ENCODE measurements around a stretch of chr13.

DNA sequence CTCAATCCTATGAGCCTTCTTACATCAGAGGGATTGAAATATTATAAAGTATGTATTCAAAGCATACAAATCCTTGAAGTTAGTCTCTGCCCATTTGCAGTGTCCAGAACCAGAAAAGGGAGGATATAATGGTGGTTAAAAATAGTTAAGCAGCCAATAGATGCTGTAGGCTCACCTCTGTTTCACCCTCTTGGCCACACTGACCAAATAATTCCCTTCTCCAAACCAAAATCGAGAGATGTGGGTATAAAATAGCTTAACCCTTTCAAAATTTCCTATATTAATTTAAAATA, 64.1 kb downstream of the SERP2 start:
- PRO-cap = no peak

DNA sequence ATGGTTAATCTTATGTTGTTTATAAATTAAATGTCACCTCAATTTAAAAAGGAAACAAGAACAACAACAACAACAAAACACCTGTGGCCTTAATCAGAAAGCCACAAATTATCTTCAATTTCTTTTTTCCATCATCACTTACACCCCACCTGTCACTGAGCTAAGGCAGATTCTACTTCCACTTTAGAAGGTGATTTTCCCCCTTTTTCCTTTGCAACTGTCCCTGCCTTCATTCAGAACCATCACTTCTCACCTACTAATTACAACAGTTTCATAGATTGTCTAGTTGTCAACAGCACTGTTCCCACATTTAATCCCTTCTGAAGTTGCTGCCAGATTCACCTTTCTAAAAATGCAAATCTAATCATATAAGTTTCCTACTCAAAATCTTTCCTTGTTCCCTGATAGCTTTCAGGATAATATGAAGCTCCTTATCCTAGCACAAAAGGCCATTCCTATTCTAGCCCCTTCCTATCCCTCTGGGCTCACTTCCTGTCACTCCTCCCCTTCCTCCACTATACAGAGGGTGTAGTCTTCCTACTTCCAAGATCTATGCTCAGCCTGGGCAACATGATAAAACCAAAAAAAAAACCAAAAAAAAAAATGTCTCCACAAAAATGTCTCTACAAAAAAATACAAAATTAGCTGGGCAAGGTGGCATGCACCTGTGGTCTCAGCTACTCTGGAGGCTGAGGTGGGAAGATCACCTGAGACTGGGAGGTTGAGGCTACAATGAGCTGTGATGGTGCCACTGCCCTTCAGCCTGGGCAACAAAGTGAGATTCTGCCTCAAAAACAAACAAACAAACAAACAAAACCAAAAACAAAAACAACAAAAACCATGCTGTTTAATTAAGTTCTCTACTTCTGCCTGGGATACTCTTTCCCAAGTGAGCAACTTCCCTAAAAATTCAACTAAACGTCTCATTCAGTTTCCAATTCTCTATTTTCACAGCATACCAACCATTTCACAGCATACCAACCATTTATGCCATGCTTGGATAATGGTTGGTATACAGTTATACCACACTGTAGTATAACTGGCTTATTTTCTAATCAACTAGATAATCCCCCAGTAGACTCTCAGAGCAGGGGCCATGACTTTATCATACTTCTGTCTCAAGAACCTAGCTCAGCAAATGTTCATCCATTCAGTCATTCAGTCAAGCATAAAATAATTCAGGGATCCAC, 78.2 kb downstream of the TSC22D1 start:
- PRO-cap = no peak

DNA sequence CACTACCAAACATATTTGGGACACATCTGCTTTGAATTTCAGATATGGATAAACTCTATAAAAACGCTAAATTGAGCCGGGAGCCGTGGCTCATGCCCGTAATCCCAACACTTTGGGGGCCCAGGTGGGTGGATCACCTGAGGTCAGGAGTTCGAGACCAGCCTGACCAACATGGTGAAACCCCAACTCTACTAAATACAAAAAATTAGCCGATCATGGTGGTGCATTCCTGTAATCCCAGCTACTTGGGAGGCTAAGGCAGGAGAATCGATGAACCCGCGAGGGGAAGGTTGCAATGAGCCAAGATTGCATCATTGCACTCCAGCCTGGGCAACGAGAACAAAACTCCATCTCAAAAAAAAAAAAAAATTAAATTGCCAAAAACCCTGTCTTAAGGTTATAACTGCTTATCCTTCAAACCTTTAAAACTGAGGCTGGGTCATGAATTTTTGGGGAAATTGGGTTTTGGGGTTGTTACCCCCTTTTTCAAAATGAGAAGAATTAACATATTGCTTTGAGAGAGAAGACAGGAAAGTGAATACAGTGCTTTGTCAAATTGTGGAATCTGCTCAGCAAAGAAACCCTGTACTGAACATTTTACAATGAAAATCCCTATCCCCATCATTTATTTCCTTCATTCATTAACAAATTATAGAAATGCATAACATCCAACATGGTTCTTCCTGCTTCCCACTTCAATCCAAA, 13.2 kb downstream of the TSC22D1 start:
- PRO-cap = no peak

DNA sequence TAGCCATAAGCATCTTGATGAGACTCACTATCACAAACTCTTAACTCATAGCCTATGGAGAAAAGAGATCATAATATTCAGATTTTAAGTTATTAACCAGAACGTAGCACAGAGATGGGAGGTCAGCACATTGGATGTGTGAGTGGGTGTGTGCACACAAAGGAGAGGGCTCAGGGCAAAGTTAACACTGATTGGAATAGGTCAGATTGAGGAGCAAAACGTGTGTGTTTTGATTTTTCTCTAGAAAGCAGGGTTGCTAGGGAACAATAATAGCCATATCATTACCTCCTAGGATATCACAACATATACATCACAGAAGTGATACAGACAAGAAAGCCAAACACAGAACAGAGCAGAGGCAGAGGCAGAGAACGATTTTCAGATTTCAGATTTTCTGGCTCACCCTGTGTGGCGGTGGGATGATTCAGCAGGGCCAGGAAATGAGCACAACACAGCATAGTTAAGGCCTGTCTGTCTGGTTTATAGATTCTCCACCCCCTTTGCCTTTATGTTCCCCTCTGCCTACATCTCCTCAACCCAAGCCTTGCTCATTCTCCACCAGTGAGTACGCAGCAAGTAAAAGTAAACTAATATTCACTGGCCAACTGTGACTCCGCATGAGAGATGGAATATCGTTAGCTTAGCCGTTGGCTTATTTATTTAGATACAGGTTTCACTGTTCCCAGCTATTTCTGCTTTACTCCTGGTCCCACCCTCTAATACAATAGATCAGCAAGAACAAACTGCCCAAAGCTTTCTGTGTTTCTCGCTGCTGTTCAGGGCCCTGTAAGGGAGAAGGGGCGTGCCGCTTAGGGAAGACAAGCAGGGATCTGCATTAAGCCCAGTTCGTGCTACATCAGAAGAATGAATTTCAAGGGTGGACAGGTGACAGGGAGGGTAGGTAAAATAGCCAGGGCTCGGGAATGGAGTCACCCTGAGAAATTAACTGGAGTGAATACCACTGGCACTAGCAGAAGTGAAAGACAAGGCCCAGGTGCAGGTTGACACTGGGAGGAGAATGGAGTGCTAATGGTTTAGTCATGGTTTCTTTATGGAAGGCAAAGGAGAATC, 182.7 kb upstream of the TSC22D1 start:
- PRO-cap = no peak

DNA sequence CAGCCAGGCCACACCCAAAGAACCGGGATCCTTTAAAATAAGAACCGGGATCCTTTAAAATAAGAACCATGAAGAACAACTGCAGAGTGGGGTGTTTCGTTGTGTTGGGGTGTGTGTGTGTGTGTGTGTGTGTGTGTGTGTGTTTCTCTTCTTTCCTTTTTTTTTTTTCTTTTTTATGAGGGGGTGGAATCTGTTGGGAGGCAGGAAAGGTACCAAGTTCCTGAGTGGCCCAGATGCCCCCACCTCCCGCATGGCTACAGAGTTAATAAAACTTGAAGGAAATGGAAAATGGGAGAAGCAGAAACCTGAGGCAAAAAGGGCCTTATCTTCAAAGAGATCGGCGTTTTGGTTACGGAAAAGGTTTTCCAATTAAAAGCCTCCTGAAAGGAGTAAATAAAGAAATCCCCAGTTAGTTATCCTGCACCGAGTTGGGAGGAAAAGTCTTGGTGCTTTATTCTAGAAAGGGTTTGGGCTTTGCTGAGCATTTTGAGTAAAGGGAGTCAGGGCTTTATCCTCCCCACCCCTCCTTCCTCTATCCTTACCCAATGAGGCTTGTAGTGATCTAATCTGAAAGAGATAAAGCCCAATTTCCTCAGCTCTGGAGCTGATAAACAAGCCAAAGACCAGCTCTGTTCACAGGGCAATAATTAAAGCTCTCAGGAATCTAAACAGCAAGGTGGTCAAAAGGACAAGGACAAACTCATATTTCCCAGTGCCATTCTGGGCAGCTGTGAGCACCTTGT, 188.7 kb upstream of the TSC22D1 start:
- PRO-cap = no peak

GRCh38 chr13:44969867-44970253, 19.4 kb downstream of the NUFIP1 start:
- PRO-cap = no peak

DNA sequence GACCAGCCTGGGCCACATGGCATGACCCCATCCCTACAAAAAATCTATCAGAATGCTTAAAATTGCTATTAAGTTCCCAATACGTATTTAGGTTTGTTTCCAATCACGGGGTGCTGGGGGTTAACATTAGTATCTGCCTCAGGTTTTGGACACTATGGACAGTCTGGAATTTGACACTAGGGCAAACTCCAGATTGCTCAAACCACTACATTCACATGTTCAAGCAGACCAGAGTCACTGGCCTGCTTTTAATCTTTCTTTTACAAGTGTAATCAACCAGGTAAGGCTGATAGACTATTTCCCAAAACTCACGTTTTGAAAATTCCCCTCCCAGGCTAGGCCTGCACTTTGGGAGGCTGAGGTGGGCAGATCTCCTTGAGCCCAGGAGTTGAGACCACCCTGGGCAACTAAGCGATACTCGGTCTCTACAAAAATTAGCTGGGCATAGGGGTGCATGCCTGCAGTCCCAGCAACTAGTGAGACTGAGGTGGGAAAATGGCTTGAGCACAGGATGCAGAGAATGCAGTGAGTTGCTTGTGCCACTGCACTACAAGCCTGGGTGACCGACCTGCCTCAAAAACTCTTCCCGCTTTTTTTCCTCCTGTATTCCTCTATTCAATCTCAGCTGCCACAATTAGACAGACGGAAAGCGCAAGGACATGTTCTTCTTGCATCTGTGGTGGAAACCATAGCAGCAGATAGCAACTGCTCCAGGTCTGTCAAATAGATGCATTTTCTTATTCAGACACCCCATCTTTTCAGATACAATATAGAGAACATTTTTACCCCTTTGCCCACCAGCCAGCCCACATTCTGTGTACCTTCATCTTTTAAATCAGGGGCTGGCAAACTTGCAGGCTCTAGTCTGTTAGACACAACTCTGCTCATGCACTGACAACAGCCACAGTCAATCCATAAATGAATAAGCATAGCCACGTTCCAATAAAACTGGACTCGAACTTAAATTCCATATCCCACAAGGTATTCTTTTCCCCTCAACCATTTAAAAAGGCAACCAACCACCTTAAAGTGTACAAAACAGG, 4.9 kb downstream of the TPT1 start:
- PRO-cap = no peak

DNA sequence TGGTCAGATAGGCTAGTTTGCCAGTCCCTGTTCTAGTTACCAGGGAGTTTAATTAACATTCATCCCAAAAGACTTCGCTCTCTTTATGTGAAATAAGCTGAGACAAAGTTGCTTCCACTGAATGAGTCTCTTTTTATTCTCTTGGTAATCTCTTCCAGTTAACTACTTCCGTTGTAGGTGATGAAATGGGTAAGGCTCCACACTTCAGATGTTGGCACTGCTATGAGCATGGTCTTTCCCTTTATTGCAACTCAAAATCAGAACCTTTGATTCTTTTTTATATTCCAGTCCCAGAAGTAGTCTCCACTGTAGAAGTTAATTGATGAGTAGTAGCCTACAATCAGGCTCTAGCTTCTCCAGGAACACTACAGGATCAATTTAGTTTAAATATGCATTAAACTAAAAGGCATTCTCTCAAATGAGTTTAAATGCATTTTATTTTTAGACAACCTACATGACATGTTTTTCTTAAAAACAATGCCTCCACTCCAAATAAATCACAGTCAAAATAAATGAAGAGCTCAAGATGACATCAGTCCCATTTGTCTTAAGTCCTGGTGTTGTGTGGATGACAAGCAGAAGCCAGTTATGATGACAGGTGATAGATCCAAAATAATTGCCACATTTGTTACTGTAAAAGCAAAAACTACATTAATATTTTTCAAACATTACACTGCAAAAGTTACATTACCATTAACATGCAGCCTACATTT, 4.1 kb downstream of the TPT1 start:
- PRO-cap = no peak

GRCh38 chr13:45337903-45338498, 3.0 kb downstream of the TPT1 start:
- PRO-cap = no peak

DNA sequence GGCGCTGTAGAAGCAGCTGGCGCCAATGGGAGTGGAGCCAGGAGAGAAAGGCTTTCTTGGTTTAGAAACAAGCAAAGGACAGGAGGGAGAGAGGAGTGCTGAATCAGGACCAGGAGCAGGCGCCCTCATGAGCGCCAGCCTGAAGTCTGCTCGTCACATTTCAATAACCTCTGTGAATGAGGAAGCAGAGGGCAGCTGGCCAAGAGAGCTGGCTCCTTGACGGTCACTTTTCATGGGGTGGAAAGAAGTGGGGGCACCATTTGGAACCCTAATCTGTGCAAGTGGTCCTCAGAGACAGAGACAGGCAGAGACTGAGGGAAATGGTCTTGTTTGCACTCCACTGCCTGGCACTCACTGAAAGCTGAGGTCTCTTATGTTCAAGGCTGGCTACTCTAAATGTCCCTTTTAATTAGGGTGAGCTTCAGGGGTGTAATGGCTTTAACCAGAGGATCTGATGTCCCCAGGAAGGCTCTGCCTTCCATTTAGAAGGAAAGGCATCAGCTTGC, 3.5 kb downstream of the SIAH3 start:
- PRO-cap = no peak

- PRO-cap = no peak
Observed at GRCh38 chr13:46103091-46103635, 1.7 kb downstream of the CPB2 start.

DNA sequence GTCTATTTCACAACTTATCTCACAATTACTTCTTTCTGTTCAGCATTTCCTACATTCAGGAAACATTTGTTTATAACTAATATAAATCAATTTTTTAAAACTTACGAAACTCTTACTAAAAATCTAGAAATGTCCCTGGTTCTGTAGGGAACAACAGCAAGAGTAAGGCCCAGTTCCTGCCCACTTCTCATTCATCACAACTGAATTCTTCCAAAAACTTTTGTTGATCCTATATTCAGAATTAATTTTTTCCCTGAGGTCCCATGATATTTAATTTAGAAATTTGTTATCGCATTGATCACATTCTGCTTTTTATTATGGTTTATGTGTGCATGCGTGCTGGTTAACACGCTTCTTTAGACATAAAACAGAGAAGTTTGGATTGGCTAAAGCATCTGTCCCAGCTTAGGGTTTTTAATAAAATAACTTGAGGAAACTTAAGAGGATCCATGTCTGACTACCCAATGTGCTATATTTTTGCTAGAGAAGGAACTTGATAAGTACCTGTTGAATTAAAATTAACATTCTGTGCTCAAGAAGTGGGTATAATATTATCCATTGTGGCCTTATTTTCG, 18.8 kb upstream of the CPB2 start:
- PRO-cap = no peak

DNA sequence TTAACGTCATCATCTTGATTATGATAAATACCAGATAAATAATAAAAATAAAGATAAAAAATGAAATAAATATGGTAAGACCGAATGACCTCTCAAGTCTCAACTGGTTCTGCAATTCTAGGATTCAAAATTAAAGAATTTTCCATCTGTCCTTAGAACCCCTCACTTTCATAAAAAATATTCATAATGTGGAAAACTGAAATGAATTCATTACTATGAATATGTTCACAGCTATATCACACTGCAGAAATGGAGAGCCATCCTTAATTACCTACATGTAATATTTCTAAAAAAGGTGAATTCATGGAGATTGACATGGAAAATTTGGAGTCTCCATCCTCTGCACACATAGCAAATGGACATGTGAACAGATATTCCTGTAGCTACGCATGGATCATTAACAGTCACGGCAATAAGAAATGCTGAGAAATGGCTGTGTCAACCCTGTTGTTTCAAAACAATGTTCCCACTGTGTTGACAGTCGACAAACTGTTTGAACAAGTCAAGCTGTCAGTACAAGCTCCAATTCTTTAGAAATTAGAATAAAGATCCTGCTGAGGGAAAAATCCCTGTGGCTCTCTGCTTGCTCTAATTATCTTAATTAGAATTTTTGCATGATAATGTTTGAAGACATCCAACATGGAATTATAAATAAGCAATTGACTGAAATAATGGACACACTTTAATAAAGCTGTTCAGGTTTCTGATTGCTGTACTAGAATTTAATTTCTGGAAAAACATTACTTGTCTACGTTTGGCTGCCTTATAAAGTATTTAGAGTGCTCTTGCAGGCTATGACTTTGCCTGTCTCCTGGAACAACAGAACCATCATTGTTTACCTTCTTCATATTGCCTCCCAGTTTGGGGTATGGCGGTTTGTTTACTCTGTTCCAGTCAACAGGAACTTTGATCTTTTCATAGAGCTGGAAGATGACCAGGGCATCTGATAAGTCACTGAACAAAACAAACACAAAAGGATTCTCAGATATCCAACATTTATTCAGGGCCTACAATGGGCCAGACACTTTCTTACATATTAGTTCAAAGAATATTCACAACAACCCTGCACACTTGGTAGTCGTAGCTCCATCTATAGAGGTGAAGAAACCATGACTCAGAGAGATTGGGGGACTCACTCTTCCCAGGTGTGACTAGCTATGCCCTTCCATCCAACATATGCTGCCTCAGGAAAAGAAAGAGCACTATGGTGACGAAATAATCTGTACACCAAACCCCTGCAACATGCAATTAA, 38.0 kb upstream of the CPB2 start:
- PRO-cap = no peak

GRCh38 chr13:46150059-46150724, 31.8 kb downstream of the LCP1 start:
- PRO-cap = no peak

DNA sequence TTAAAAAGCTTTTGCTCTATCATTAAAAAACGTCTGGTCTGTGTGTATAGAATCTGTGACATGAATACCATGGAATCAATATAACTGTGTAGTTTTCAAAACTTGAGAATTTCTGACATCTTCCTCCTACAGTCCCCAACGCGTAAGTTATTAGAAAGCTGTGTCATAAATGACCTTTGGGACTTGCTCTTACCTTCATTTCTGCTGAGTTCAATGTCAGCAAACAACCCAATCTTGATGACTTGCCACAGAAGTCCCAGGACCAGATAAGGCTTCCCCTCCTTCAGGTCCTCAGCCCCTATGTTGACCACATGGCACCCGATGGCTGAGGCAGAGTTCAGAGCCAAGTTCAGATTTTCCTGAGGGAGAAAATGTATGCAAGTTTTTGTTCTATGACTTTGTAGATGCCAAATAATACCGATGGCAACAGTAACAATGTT, 29.4 kb downstream of the LCP1 start:
- PRO-cap = no peak

DNA sequence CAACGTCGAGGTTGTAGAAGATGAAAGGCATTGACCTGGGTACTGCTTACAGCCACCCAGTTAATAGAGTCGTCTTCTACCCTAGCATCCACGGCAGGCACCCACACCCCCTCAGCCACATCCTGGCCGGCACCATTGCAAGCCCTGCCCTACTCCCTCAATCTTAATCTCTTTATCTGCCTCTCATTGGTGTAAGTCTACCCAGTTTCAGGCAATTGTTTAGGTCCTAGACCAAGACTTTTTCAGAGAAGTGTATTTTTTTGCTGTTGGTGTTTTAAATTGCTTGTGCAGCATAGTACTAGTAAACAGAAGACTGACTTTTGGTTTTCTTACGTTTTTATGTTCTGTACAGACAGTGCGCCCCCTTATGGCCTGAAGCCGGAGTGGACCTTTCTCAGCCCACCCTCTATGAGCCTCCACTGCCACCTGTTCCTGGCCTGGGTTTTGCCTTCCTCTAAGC, 2.3 kb upstream of the LCP1 start:
- PRO-cap = unidirectional peak, minus-strand start at position 92 of the sequence

- PRO-cap = no peak
Observed at GRCh38 chr13:46290580-46290829, 78.8 kb downstream of the LRRC63 start.

- PRO-cap = no peak
Observed at GRCh38 chr13:46321396-46321987, 65.6 kb downstream of the RUBCNL start.

- PRO-cap = no peak
Observed at GRCh38 chr13:46340825-46341355, 46.2 kb downstream of the RUBCNL start.

- PRO-cap = no peak
Observed at GRCh38 chr13:46520148-46520557, 32.8 kb upstream of the LRCH1 start.

Measured in pulmonary lymph node (tissue), 1 donor.